Lower leg skin (tissue), 2 donors: ENCODE measurements around a stretch of chr5.

- PRO-cap, result no peak
- RAMPAGE, long total RNA, 2 experiments, result no peak in any of the 2 experiments
These were observed 1.4 kb downstream of the CMYA5 start for GRCh38 chr5:79690667-79691798.

DNA sequence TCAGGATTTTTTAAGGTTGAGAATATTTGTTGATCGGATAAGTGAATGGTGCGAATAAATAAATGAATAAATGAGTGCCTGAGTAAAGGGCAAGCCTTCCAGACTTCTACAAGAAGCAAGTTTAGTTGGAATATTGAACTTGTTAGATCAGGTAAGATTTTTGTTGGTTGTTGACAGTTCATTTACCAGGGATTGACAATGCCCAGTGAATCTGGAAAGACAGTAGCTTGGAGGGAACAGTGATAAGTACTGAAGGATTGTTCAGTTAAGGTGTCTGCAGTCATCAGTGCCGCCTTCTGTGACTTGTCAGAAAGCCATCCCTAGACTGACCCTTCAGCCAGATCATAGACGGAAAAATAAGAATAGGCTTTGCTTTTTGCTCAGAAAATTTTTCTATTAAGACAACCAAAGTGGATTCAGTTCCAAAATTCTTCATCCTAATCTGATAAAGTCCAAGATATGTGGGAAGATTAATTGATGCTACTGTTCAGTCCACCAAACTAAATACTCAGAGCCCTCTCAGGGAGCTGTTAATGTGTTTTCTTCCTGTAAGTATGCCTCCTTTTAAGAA lies 6.4 kb downstream of the CMYA5 start:
- PRO-cap, result no peak
- RAMPAGE, long total RNA, 2 experiments, result no peak in any of the 2 experiments

DNA sequence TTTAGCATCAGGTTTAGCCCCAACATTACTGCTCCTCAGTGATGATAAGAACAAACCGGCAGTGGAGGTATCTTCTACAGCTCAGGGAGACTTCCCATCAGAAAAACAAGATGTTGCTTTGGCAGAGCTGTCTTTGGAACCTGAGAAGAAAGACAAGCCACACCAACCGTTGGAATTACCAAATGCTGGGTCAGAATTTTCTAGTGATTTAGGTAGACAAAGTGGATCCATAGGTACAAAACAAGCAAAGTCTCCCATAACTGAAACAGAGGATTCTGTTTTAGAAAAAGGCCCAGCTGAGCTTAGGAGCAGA lies 43.8 kb downstream of the CMYA5 start:
- PRO-cap, result no peak
- RAMPAGE, long total RNA, 2 experiments, result no peak in any of the 2 experiments

- PRO-cap, result no peak
- RAMPAGE, long total RNA, 2 experiments, result no peak in any of the 2 experiments
These were observed 115.9 kb downstream of the MTX3 start for GRCh38 chr5:79875077-79875710.

- PRO-cap, result no peak
- RAMPAGE, long total RNA, 2 experiments, result no peak in any of the 2 experiments
These were observed 70.1 kb downstream of the SERINC5 start for GRCh38 chr5:80185746-80186139.

DNA sequence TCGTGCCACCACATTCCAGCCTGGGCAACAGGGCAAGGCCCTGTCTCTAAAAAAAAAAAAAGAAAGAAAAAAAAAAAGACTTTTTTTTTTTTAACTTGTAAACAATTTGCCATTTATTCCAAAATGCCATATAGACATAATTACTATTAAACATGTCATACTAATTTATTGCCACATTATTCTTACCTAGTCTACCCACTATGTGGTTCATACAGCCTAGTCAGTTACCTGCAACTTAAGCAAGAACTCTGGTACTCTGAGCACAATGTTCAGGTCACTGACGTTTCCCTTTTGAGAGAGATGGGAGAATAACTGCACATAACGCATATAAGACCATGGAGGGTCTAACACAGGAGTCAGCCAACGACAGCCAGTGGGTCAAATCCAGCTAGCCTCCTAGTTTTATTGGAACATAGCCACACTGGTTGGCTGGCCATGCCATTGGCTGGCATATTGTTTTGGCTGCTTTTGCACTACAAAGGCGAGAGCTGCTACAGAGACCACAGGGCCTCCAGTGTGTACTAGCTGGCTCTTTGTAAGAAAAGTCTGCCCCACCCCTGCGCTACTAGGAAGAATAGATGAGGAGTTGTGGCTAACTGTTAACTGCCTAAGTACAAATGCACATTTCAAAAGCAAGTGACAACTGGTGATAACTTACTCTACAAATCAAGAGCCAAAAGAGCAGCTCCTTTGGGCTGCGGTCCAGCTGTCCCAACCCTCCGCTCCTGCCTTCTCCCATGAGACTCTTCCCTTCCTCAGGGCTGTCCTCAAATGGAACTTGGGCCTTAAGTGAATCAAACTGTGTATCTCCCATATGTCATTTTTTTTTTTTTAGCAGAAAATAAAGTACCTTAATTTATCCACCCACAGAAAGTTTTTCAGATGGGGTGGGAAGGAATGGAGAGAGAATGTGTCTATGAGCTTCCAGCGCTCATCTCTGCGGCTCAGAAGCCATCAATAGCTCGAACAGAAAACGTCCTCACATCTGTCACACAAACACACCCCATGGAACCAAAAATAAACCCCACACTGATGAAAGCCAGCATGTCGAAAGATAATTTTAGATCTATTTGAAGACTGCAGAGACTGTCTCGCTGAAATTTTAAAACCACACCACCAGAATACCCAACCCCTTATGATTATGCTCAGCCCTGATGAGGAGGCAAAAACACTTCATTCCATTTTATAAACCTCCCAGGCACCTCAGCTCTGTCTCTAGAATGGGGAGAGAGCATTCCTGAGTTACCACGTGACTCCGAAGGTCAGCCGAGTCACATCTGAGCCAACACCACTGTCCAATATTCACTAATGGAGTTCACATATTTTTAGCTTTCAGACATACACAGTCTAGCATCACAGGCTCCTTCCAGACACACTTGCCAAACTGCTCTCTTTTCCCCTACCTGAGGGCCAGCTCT lies 63.7 kb downstream of the SERINC5 start:
- PRO-cap, result no peak
- RAMPAGE, long total RNA, 2 experiments, result no peak in any of the 2 experiments

DNA sequence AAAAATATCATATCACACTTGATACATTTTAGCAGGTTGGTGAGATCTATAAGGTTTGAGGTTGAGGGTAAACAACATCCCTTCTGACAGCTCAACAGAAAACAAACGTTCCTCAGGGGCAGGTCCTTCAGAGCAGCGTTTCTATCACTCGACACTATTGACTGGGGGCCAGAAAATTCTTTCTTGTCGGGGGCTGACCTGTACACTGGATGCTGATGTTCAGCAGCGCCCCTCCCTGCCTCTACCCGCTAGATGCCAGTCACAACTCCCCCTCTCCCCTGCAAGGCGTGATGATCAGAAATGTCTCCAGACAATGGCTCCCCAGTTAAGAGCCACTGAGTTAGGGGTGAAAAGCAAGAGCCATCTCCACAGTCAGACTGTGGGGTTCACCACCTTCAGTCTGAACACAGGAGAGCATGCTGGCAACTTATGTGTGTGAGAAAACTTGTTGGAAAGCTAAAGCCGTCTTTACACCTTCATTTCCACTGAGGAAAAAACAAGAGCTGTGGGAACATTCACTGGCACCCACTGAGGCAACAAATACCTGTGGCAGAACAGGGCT lies 39.7 kb downstream of the SERINC5 start:
- PRO-cap, result no peak
- RAMPAGE, long total RNA, 2 experiments, result no peak in any of the 2 experiments

- PRO-cap, result no peak
- RAMPAGE, long total RNA, 2 experiments, result no peak in any of the 2 experiments
These were observed 38.6 kb downstream of the SERINC5 start for GRCh38 chr5:80217190-80217670.

DNA sequence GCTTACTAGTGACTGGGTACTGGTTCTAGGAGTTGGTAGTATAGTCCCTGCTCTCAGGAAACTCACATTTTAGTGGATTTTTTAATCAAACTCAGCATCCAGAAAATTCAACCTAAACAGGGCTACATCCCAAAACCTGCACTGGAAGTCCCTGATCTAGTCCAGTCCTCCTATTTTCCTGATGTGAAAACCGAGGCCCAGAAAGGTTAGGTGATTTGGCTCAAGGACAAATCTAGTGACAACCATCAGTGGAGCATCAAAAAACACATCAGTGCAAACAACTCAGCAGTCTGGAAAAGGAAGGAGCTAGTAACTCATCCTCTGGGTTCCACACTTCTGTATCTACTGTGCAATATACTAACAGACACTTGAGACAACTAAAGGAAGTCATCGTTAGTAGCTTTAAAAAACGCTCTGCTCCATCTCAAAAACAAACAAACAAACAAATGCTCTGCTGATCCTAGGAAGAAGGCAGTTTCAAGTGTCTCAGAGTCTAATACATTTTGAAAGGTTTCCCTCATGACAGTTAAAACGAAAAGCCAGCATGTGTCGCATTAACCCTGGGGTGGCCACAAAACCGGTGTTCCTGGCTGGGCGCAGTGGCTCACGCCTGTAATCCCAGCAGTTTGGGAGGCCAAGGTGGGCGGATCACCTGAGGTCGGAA lies 38.0 kb downstream of the SERINC5 start:
- PRO-cap, result no peak
- RAMPAGE, long total RNA, 2 experiments, result no peak in any of the 2 experiments

- PRO-cap, result no peak
- RAMPAGE, long total RNA, 2 experiments, result no peak in any of the 2 experiments
These were observed 3.2 kb downstream of the SERINC5 start for GRCh38 chr5:80252626-80253147.

- PRO-cap, result bidirectional peak, plus-strand start at chr5:80408581, minus-strand start at chr5:80408511
- RAMPAGE, long total RNA, 2 experiments, result no peak in any of the 2 experiments
These were observed 477 bp downstream of the ZFYVE16 start for GRCh38 chr5:80408151-80408930.

DNA sequence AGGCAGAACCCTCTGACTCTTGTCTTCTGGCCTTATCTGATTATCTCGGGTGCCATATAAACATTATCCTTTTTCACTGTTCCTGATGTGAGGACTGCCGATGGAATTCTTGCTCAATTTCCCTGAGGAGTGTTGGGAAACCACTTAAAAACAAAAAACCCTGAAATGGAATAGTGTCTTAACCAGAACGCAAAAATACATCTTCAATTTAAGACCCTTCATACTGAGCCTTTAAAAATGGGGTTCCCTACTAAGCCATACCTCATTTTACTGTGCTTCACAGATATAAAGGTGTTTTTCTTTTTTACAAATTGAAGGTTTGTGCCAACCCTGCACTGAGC lies 13.5 kb upstream of the MSH3 start:
- PRO-cap, result no peak
- RAMPAGE, long total RNA, 2 experiments, result no peak in any of the 2 experiments

GRCh38 chr5:80651732-80652500 lies 2.5 kb upstream of the MSH3 start:
- PRO-cap, result no peak
- RAMPAGE, long total RNA, 2 experiments, result no peak in any of the 2 experiments

DNA sequence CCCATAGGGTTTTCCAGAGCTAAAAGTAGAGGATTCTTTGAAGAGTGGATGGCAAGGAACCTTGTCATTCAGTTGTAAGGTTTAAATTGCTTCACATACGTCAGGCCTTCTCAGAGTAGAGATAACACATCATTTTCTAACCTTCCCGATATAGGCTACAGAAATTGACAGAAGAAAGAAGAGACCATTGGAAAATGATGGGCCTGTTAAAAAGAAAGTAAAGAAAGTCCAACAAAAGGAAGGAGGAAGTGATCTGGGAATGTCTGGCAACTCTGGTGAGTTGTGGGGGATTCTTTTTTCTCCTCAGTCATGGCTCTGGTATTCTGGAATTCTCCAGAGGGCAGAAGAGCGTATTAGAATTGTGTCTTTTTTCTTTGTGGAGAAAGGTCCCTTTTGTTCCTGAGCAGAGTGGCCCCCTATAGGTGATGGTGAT lies 1.5 kb upstream of the DHFR start:
- PRO-cap, result no peak
- RAMPAGE, long total RNA, 2 experiments, result no peak in any of the 2 experiments

DNA sequence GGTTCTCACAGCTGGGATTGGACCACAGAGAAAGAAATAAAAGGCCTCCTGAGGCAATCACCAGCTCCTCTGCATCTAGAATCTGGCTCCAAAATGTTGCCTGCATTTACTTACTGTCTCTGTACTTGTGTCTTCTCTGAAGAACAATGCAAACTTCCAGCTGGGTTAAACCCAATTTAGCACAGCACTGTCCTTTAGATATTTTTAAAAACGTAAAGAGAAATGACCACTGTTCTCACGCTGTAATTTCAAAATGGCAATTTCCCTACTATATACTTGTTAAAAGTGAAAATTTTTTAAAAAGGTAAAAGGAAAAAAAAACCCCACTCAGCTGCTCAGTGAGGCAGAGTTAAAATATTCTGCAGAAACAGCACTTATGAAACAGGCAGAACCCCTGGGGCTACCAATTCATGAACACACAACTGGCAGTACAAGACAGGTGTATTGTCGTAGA lies 1.7 kb upstream of the RASGRF2 start:
- PRO-cap, result no peak
- RAMPAGE, long total RNA, 2 experiments, result no peak in any of the 2 experiments

GRCh38 chr5:80960453-80961662 lies 695 bp downstream of the RASGRF2 start:
- PRO-cap, result bidirectional peak, plus-strand start at chr5:80960681, minus-strand start at chr5:80960587
- RAMPAGE, long total RNA, 2 experiments, result start-site peak on the plus strand in 1 of 2 experiments, at chr5:80960647-80960676 at its widest, 10 reads per replicate

DNA sequence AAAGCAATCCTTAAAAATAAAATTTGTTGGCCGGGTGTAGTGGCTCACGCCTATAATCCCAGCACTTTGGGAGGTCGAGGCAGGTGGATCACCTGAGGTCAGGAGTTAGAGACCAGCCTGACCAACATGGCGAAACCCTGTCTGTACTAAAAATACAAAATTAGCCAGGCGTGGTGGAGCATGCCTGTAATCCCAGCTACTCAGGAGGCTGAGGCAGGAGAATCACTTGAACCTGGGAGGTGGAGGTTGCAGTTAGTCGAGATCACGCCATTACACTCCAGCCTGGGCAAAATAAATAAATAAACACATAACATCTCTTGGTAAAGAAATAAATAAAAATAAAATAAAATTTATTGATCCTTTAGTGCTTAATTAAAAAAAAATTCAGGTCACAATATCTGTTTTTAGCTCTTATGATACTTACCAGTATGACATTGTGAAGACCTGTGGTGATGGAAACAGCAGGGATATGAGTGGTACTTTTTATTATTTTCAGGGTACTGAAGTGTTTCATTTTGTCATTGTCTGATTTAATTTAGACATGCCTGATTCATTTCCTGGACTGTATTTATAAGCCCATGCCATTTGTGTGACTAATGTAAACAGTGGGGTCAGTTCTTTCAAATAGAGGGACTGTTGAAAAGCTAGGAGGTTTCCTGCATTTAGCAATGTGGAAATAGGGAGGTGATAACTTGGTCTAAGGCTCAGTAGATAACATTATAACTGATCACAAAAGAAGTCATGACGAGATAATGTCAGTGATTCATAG lies 7.1 kb downstream of the RASGRF2 start:
- PRO-cap, result no peak
- RAMPAGE, long total RNA, 2 experiments, result no peak in any of the 2 experiments

DNA sequence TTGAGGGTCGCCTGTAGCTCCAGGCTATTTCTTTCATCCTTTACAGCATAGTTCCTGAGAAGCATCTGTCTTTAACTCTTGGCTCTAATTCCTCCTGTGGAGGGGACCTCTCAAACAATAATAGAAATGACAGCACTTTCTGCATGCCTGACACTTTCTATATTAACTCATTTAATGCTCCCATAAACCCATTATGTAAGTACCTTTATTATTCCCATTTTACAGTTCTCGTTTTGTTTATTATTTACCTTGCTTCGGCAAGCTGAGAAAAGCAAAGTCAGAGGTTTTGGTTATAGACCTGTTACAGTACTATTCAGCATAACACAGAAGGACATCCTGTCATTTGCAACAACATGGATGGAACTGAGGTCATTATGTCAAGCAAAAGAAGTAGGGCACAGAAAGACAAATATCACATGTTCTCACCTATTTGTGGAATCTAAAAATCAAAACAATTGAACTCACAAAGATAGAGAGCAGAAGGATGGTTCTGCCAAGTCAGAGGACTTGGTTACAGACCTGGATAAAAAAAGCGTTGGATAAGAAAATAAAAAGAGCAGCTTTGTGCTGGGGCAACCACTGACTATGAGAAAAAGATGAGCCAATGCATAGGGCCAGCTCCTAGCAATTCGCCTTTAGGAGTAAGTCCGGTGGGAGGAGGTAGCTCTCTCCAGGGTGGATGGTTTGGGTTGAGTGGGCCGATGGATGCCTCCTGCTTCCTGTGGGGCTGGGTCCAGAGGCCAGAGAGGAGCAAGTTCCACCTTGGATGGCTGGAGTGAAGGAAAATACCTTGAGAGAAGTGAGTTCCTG lies 38.7 kb downstream of the ACOT12 start:
- PRO-cap, result no peak
- RAMPAGE, long total RNA, 2 experiments, result no peak in any of the 2 experiments

DNA sequence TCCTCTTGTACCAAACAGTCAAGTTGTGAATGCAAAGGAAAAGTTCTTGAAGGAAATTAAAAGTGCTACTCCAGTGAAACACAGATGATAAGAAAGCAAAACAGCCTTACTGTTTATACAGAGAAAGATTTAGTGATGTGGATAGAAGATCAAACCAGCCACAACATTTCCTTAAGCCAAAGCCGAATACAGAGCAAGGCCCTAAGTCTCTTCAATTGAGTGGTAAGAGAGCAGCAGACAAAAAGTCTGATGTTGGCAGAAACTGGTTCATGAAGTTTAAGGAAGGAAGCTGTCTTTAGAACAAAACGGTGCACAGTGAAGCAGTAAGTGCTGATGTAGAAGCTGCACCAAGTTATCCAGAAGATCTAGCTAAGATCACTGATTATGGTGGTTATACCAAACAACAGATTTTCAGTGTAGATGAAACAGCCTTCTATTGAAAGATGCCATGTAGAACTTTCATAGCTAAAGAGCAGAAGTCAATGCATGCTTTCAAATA lies 144.2 kb upstream of the ACOT12 start:
- PRO-cap, result no peak
- RAMPAGE, long total RNA, 2 experiments, result no peak in any of the 2 experiments

DNA sequence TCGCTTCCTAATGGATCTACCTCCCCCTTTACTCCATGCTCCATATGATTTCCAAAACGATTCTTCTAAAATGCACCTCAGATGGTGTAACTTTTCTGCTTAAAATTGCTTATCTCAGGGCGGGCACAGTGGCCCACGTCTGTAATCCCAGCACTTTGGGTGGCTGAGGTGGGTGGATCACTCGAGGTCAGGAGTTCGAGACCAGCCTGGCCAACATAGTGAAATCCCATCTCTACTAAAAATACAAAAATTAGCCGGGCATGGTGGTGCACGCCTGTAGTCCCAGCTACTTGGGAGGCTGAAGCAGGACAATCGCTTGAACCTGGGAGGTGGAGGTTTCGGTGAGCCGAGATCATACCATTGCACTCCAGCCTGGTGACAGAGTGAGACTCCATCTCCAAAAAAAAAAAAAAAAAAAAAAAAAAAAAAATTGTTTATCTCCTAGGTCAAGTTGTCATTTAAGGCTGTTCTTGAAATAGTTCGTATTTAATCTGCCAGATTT lies 12.1 kb downstream of the SSBP2 start:
- PRO-cap, result no peak
- RAMPAGE, long total RNA, 2 experiments, result no peak in any of the 2 experiments